M059J (cell line): ENCODE results near the genes H4C16, PDE6H and DERA.

DNA sequence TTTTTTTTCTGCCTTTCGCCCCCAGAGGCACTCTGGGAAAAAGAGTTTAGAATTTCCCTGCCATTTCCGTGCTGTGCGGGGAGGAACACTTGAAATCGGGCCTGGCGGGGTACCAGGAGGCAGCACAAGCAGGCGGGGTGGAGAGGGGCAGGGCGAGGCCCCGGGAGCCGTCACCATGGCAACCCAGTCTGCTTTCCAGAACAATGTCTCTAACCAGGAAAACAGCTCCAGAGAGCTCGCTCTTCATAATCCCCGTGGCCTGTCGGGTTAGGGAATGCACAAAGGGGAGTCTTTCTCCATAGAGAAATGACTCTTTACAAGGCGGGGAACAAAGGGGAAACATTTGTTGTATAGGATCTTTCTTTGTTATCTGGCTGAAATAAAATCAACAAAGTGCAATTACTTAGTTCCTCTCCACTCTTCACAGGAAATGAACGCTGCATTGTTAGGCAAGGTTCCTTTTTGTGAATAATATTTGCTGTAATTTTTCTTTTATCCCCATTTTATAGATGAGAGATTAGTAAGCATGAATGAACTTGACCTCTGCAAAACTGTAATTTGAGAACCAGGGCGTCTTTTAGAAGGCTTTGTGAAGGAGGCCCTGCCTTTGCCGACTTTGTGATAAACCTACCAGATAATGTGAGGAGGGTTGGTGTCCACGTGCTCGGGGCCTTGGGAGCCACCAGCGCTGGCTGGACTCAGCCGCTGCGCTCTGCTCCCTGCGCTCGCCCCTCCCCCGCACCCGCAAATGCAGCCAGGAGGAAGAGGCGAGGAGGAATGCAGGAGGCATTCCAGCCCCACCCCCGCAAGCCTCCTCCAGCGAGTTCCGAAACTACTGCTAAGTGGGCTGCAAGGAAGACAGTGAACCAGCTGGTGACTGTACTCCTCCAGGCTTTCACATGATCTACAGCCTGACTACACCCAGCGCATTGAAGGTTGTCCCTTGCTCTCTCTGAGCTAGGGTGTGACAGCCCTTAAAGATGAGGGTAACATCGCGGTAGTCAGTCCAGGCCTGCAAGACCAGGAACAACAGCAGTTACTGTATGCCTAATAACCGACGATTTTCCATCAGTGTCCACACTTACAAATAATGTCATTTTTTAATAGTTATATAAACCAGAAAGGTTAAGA is 105.1 kb upstream of the ATF7IP start:
- RAMPAGE, long total RNA = no peak

DNA sequence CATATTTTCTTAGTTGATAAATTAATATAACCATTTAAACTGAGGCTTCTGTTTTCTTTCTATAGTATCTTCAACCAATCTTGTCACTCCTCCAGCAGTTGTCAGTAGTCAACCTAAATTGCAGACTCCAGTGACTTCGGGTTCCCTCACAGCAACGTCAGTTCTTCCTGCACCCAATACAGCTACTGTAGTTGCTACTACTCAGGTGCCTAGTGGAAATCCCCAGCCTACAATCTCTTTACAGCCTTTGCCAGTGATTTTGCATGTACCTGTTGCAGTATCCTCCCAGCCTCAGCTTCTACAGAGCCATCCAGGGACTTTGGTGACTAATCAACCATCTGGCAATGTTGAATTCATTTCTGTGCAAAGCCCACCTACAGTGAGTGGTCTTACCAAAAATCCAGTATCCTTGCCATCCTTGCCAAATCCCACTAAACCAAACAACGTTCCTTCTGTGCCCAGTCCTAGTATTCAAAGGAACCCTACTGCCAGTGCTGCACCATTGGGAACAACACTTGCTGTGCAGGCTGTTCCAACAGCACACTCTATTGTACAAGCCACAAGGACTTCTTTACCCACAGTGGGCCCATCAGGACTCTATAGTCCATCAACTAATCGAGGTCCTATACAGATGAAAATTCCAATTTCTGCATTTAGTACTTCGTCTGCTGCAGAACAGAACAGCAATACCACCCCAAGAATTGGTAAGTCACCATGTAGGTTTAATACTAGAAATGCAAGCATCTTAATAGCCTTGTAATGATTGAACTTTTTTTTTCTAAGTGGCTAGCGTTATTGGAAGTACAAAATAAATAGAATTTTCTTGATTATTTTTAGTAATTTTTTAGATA is 95.2 kb downstream of the ATF7IP start:
- RAMPAGE, long total RNA = no peak

GRCh38 chr12:14768450-14769275 is 2.3 kb downstream of the H4C16 start:
- RAMPAGE, long total RNA = no peak

DNA sequence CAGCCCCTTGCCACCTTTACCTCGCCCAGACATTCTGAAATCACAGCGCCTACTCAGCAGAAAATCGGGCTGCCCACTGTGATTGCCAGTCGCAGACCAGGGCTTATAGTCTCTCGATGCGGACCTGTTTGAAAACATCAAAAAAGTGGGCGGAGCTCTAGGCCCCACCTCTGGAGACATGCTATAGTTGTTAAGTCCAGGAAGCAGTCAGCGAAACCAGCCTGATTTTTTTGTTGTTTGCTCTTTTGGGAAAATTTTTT is at the start of gene H4C16:
Gene H4C16, minus strand, starts transcription at position 80 of the 260 bp plus-strand sequence.
- RAMPAGE, long total RNA = no peak

- RAMPAGE, long total RNA = no peak
These were observed 7.3 kb upstream of the MGP start for GRCh38 chr12:14892777-14893527.

GRCh38 chr12:14924693-14925189 is 13.6 kb downstream of the ERP27 start:
- RAMPAGE, long total RNA = no peak

DNA sequence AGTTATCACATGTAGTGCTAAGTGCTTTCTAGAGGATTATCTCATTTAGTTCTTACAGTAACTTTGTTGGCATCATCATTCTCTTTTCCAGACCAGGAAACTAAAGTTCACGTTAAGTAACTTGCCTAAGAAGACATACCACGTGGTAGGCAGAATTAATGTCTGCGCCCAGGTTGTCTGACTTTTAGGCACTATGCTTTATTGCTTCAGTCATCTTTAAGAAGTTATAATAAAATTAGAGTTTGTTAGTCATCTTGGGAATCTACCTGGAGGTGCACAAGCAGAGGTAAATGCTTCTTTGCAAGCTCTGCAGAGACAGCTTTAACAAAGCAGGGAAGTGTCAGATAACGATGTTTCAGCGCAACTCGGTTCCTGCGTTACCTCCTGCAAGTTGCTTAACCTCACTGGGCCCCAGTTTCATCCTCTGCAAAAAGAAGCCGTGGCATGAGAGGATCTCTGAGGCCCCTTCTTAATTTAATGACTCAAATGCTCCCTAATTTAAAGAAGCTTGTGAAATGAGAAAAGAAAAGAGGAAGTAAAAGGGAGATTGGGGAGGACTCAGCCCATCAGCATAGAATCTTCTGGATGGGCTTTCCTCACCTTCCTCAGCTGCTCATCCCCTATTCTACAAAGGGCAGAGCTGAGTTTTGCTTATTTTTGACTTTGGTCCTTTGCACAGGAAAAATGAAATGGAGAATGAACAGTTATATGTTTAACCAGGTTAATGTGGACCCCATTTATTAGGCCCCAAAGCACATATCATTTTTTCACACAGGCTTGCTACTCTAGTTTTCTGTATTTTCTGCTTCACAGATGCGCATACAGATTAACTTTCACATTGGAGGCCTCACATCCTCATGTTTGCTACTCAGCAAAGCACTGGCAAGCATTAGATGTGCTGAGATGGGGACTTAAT is 5.2 kb downstream of the ARHGDIB start:
- RAMPAGE, long total RNA = no peak

DNA sequence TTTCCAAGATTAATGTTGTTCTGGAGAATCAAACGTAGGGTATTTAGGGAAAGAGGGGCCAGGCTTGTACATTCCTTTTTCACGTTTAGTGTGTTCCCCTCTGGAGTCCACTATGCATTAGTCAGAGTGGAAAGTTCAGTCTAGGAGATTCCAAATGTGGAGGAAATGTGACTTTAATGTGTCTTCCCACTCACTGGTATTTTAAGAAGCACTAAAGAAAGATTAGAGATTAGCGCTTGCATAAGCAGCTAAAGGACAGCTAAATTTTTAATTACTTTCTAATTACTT is 4.4 kb upstream of the PDE6H start:
- RAMPAGE, long total RNA = no peak

- RAMPAGE, long total RNA = no peak
These were observed at the start of gene PDE6H for GRCh38 chr12:14972812-14973171. TSS of gene PDE6H (plus strand) at chr12:14973042.

GRCh38 chr12:15137819-15138532 is 83.2 kb downstream of the RERG start:
- RAMPAGE, long total RNA = no peak

GRCh38 chr12:15165349-15165535 is 56.0 kb downstream of the RERG start:
- RAMPAGE, long total RNA = no peak

DNA sequence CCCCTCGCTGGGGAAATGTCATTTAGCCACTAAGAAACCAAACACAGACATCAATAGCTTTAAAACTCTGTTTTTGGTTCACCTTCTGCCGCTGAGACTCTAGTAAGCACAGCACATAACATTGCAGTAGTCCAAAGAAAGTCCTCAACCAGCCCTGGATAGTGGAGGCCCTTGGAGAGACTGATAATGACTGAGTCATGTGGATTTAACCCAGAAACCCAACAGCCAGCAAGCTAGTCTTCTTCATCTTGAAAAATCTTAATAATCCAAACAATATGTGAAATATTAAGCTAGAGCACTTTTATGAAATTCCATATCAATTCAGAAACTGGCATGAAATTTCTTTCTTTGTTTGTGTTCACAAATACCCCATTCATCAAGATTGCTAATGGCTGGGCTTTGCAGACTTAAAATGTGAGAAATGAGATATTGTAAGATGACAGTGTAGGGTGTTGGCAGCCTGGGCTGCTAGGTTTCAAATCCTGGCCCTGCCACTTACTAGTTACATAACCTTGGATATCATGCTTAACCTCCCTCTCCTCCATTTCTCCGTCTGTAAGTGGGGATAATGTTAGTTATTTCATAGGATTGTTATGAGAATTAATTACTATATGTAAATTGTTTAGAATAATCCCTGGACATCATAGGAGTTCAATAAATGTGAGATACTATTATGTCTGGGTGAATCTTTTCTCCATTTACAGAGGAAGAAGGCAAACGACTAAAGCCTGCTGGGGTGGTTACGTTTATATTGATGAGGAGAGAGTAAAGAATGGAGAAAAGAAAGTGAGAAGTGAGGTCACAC is 40.0 kb downstream of the RERG start:
- RAMPAGE, long total RNA = no peak

DNA sequence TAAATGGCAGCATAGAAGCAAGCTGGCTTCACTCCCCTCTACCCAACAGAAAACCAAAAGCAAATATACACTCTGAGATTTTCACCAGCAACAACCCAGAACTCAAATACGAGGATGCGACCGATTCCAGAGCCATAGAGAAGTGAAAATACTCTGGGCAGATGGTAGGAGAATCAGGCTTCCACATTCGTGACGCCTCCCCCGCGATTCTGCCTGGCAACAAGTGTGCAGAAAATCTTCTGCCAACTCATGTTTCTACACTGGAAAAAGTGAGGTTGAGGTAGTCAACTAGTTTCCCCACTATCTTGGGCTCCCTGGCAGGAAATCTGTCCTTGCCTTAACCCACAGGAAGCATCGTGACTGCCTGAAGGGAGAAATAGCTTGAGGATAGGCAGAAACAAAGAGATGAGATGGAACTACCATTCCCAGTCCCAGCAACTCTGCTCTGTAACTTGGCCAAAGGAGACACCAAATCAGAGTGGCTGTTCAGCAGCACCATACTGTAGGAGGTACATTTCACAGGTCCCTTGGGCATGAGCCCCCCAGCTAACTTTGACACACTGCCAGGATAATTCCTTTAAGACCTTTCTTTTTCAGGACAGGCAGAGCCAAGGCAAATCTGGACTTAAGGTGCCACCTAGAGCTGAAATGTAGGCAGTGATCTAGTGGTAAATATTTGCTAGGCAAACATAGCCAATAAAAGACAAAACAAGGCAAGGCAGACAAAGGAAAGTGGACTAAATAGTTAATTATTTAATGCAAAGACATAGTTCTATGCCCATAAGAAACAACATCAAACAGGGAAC is 205.0 kb downstream of the PTPRO start:
- RAMPAGE, long total RNA = no peak

DNA sequence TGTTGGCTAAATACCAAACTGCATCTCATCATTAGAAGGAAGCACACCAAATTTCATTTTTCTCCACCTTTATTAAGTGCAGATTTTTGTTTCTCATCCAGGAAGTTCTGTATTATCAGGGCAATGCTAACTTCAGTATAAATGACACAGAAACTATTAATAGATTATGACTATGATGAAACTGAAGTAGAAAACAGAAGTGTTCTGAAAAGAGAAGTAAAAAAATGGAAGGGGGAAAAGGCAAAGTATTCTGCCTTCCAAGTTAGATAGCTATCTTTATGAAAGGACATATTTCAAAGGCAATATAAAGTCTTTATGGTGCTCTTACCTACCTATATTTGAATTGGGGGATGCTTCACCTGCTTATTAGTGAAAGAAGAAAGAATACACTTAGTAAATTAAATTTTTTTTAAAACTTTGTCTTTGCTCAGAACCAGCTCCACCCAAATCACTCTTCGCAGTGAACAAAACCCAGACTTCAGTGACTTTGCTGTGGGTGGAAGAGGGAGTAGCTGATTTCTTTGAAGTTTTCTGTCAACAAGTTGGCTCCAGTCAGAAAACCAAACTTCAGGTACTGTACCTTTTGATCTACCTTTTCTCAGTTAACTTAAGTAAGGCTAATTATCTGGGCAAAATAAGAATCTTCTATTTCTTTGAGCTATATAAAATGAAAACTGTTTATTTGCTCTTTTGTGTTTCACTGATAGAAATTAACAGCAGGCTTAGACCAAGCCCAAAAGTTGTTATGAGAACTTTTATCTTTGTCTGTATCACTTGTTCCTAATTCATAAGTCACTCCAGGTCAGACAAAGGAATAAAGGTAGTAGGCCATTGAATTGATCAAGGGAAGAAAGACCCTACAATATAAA is 224.1 kb downstream of the PTPRO start:
- RAMPAGE, long total RNA = no peak

GRCh38 chr12:15629006-15629847 is 160.0 kb downstream of the EPS8 start:
- RAMPAGE, long total RNA = no peak

DNA sequence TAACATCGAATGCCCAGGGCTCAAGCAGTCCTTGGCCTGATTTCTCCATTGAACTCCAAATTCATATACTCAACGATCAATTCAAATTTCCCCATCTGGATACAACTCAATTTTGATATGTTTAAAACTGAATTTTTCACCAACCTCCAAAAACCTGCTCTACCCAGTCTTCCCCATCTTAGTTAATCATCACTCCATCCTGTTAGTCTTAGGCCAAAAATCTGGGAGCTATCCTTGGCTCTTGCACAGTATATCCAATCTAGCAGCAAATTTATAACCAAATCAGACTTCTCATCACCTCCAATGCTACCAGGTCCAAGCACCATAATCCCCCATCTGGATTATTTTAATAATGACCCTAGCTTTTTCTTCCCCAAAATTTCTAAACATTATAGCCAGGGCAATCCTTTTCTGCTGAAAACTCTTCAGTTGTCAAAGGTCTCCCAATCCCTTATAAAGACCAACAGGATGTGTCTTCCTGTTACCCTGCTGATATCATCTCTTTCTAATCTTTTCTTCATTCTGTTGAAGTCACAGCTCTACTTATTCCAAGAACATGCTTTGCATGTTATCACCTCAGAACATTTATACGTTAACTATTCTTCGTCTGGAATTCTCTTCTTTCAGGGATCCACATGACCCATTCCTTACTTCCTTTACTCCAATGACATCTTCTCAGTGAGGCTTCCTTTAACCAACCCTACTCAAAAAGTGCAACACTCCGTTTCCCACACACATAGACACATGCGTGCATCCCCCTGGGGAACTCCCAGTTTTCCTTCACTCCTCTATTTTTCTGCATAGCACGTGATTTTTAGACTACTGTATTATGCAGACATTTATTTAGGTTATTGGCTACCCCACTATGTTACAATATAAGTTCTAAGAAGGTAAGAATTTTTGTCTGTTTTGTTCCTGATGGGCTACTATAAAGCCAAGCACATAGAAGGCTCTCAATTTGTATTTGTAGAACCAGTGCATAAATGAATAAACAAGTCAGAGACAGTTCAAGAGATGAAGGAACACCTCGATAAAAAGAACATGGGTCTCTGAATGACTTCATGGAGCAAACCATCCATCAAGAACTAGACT is 132.2 kb downstream of the EPS8 start:
- RAMPAGE, long total RNA = no peak

DNA sequence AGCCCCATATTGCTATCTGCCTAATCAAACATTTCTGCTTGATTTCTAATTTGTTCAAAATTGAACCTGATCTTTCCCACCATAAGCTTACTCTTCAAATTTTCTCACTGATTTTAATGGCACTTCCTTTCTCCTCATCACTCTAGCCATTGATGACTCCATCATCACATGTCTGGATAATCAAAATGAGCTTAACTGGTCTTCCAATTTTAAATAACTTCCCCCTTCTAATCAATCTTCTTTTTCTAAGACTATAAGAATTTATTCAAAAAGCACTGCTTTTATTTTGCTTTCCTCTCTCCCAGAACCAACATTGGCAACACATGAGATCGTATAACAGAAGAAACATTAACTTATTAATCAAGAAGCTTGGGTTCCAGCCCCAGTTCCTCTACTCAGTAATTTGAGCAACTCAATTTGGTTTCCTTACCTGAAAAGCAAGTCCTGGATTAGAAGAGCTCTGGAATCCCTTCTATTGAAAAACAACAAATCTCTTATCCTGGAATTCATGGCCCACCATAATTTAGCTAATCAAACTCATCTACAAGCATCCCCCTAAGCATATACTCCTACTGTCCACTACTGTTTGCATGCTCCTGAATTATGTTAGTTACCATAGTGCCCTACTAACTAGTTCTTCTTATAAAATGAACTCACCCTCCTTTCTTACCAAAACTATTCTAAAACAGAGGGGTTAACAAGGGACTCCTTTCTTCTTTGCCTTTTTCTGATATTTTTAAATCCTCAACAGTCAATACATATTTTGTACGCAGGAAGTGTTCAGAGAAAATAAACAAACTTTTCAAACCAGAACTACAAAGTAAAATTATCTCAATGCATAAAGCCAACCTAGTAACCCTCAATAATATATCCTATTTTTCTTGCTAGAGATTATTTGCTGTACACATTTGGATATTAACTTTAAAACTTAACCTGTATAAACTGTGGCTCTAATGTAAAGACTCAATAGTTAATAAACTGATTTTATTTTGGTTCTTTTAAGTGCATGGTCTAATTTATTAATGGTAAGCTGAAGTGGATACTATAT is 42.6 kb downstream of the EPS8 start:
- RAMPAGE, long total RNA = no peak

DNA sequence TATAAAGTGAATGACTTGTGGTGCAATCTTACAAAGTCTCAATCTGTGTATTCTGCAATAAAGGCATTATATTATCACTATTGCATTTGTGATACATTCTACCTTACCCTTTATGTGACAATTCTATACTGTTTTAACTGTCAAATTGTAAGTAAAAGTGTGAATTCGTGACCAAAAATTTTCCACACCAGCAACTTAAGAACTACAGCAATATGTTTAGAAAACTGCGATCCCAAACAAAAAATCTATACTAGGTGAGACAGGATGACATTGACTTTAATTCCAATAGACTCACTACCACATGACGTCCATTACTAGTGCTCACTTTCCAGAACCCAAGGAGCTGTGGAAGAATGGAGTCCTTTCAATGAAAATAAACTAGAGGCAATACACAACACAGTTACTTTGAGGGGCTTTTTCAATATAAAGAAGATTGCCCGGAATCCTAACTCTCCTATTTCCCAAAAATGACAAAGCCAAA is 1.5 kb downstream of the EPS8 start:
- RAMPAGE, long total RNA = no peak

GRCh38 chr12:15881424-15881770 is 790 bp upstream of the STRAP start:
- RAMPAGE, long total RNA = no peak

DNA sequence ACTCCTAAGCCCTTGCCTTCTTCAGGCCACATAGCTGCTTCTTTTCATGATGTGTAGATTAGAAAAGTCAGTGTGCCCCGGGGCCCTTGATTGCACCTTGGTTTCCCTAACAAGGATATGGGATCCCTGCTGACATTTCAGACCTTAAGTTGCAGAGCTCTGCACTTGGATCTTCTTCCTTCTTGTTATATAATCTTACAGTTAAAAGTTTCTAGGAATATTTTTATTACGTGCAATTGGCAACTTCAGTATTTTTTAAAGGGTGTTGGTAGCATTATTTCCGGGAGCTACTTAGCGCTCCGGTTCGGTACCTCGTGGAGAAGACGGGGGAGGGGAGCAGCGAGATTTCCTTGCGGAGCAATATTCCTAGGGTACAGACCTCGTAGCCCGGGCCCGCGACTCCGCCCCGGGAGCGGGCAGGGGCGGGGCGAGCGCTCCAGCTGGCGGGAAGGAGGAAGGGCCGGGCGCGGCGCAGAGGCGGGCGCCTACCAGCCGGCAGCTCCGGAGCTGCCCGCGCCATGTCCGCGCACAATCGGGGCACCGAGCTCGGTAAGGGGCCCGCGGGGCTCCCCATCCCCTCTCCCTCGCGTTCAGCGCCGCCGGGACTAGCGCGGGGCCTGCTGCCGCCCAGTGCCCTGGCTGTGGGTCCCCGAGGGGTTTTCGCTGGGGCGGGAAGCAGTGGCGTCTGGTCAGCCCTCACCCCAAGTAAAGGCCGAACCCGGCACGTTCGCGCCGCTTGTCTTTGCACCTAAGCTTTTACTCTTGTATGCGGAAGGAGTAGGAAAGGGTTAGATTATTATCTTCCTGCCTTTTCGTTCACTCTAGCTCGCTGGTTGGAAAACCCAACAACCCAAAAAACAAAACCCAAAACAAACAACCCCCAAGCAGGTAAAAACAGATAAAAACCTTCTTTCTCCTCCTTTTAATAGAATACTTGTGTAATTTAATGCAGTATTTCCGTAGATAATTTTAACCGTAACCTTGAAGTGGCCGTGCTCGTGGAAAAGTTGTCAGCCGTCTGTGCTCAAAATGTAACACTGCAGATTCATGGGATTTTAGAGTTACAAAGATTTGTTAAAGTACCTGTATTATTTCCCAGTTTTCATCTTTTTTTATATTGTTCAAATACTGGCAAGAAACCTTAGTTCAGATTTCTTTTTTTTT is at the start of gene DERA:
Gene DERA, plus strand, starts transcription at position 467 of the 1,164 bp plus-strand sequence.
- RAMPAGE, long total RNA = no peak